Karpas-422 (cell line): ENCODE data around the genes HARS2, PCDHA11 and PCDHA13.

- PRO-cap = no peak
- RAMPAGE, long total RNA = no peak
These were observed 30.0 kb upstream of the PSD2 start for GRCh38 chr5:139765499-139766113.

DNA sequence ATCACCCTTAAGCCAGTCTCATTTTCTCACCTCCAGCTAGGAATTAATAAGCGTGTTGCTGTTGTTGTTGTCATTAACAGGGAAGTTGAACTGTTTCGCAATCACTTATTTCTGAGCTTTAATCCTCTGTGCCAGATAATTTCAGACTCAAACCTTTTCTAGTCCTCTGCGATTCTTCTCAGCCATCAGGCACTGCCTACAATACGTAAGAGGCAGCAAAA lies 7.7 kb upstream of the PURA start:
- PRO-cap = no peak
- RAMPAGE, long total RNA = no peak

GRCh38 chr5:140108379-140108899 lies 5.5 kb upstream of the PURA start:
- PRO-cap = no peak
- RAMPAGE, long total RNA = no peak

GRCh38 chr5:140157096-140157778 lies 17.8 kb upstream of the CYSTM1 start:
- PRO-cap = no peak
- RAMPAGE, long total RNA = no peak

- PRO-cap = no peak
- RAMPAGE, long total RNA = no peak
These were observed 7.8 kb downstream of the CYSTM1 start for GRCh38 chr5:140182821-140183063.

- PRO-cap = no peak
- RAMPAGE, long total RNA = no peak
These were observed 56.5 kb downstream of the PFDN1 start for GRCh38 chr5:140246381-140246826.

DNA sequence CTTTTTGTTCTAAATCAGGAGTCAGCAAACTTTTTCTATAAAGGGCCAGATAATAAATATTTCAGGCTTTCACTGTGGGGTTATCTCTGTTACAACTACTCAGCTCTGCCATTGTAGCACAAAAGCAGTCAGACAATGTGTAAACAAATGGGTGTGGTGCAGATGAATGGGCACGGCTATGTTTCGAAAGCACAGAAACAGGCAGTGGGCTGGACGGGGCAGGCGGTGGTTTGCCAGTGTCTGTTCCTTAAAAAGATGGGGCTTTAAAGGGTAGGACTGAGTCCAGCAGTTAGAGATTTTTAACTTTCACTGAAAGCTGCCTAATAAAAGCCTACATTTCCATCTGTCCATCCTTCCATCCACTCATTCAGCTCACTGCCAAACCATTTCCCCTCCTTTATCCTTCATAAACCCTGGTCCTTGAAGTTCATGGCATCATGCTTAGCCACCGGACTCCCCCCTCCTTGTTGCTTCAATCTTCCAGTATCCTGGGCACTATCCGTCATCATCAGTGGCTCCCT lies 48.8 kb downstream of the PFDN1 start:
- PRO-cap = no peak
- RAMPAGE, long total RNA = no peak

DNA sequence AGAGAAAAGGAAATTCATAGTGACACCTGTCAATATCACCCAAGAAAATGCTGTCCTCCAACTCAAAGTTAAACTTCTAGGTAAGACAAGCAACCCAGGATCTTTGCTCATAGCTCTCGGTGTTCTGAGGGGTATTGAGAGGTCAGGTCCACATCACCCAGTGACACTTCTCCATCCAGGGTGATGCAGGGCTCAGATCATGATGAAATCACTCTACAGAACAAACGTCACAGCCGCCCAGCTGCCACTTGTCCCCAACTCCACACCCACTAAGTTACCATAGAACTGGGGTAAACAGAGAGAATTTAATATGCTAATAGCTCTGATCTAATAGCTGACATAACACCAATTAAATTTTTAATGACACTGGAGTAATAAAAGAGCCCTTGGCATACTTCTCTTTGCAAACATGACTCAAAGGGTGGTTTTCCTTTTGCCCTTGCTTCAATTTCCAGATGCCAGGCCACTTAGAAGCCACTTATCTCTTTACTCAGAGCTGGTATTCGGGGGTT lies 41.1 kb downstream of the PFDN1 start:
- PRO-cap = no peak
- RAMPAGE, long total RNA = no peak

DNA sequence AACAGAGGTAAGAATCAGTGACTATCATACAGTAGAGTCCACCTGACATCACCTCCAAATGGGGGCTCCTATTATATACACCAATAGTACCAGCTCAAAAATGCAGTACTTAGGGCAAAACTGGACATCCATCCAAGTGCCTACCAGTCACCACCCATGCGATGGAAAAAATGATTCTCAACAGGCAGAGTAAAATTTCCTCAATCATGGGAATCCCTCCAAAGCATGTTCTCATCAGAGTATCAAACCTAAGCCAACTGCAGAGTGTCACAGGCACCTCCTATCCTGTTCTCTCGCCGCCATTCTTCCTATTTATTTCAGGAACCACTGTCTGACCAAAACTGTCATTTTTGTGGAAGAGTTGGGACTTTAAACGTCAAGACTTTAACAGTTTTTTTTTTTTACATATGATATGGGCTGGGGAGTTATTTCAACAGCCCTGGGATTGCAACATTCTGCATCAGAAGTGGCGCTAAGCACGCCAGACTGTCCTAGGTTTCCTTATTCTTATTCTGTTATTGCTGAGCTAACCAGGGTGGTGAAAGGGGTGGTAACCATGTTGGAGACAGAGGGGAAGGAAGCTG lies 29.5 kb downstream of the PFDN1 start:
- PRO-cap = no peak
- RAMPAGE, long total RNA = no peak

DNA sequence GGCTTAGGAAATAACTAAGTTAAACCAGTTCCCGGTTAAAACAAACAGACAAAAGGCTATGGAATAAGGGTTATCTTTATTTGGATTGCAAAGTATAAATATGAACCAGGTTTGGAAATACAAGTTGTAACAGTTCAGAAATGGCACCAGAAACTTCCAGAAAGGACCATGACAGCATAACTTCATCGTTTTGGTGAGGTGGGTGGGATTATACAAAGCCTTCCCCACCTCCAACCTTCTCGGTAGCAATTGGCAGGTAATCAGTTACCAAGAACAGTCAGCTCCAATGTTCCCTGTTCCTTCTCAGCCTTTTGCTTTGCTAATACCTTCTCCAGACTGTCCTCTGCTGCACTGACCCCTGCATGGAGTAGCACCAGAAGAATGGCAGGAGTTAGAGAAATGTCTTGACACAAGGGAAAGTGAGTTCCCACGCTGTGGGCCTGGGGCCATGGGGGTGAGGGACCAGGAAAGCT lies 13.6 kb downstream of the HBEGF start:
- PRO-cap = no peak
- RAMPAGE, long total RNA = no peak

GRCh38 chr5:140344475-140345588 lies 1.6 kb downstream of the HBEGF start:
- PRO-cap = no peak
- RAMPAGE, long total RNA = no peak

DNA sequence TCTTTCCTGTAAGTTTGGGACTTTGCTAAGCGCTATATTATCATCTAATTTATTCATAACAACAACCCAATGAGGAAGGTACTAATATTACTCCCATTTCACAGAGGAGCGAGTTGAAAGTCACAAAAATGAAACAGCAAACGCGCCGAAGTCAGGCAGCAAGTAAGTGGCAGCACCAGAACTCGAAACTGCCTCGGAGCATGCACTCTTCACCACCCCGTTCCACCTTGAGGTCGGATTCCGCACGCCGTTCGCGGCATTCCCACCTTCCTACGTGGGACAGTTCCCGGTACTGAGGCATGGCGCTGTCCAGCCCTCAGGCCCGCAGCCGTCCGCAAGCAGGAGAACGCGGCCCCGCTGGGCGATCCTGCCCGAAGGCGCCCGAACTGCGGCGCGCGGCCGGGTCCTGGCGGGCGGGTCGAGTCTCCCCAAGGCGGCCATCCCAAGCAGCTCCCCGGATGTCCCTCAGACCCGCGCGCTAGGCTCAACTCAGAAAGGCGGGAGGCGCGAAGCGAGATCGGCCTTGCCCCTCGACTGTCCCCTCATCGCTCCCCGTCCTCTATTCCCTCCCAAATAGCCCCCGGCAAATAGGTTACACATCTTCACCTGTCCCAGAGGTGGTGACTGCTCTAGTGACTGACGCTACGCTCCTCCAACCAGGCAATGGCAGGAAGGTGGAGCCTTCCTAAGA lies 983 bp upstream of the ANKHD1 start:
- PRO-cap = bidirectional peak, plus-strand start at position 175 of the sequence, minus-strand start at position 190 of the sequence
- RAMPAGE, long total RNA = no peak

- PRO-cap = no peak
- RAMPAGE, long total RNA = no peak
These were observed 18.3 kb upstream of the EIF4EBP3 start for GRCh38 chr5:140528825-140529904.

DNA sequence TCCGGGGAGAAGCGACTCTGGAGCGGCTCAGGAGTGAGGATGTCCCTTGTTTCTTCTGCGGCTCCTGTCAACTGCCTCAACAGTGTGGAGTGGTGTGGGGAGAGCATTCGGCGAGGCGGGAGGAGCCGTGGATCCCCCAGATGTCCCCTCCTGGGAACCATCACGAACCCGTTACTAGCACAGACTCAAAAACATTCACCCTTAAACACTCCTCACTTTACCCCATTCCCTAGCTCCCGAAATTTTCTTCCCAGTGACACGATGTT lies 227 bp downstream of the SLC35A4 start:
- PRO-cap = no peak
- RAMPAGE, long total RNA = no peak

DNA sequence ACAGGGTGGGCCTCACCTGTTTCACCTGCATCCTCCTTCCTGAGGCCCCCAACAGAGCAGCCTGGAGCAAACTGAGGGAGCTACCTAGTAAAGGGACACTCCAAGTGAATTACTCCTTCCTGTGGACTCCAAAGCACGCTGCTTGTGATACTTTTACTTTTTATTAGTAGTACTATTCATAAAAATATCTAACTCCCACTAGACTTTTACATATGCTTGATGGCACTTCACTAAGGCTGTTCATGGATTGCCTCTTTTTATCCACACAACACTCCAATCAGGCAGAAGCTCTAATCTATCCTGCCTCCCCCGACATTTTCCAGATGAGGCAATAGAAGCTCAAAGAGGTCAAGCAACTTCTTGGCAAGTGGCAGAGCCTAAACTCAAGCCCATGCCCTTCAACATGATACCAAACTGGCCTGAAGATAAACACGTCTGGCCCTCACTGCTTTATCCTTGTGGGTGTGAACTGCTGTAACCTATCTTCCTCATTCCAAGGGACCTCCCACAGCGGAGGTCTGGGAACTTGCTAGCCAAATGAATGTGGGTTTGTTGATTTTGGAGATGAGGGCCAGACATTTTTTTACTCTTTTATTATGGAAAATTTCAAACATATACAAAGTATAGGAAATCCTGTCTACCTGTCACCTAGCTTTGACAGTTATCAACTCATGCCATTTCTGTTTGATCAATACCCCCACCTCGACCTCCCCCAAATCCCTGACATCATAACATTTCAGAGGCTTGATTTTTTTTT lies 9.5 kb downstream of the SLC35A4 start:
- PRO-cap = no peak
- RAMPAGE, long total RNA = no peak

GRCh38 chr5:140591925-140592387 lies 27.3 kb downstream of the SLC35A4 start:
- PRO-cap = no peak
- RAMPAGE, long total RNA = no peak

DNA sequence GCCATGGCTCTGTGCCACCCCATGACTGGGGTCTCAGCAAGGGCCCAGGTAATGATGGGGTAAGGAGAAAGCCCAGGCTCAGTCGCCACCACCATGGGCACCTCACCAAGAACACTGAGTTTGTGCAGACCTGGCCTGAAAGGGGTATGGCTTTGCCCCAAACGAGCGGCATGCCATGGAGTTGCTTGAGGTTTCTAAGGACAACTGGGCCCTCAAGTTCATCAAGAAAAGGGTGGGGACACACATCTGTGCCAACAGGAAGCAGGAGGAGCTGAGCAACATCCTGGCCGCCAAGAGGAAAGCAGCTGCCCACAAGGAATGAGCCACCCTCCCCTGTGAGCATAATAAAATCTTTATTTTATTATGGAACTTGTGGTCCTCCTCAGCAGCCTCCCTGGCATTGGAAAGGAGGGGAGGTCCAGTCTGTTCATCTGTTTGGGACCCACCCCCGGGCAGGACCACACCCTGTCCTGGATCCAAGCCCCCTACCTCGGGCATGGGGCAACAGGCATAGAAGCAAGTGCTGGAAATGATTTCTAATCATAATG lies 23.8 kb downstream of the CD14 start:
- PRO-cap = no peak
- RAMPAGE, long total RNA = no peak

GRCh38 chr5:140691222-140692042 lies at the start of gene HARS2:
HARS2 (plus strand) TSS chr5:140691455.
- PRO-cap = bidirectional peak, plus-strand start at chr5:140691458, minus-strand start at chr5:140691319
- RAMPAGE, long total RNA = start-site peak on the plus strand at chr5:140691453-140691458, 32 and 47 reads in 2 replicates

- PRO-cap = no peak
- RAMPAGE, long total RNA = no peak
These were observed at the start of gene PCDHA11 for GRCh38 chr5:140868696-140869820. PCDHA11 (plus strand) TSS chr5:140868957.

- PRO-cap = no peak
- RAMPAGE, long total RNA = no peak
These were observed at the start of gene PCDHA13 for GRCh38 chr5:140882009-140882592. PCDHA13 (plus strand) TSS chr5:140882124.